PC-3 (cell line): Measurements from ENCODE around the gene RNF187.

GRCh38 chr1:228142089-228142828 lies 2.2 kb downstream of the GUK1 start:
- RAMPAGE, long total RNA: no peak

DNA sequence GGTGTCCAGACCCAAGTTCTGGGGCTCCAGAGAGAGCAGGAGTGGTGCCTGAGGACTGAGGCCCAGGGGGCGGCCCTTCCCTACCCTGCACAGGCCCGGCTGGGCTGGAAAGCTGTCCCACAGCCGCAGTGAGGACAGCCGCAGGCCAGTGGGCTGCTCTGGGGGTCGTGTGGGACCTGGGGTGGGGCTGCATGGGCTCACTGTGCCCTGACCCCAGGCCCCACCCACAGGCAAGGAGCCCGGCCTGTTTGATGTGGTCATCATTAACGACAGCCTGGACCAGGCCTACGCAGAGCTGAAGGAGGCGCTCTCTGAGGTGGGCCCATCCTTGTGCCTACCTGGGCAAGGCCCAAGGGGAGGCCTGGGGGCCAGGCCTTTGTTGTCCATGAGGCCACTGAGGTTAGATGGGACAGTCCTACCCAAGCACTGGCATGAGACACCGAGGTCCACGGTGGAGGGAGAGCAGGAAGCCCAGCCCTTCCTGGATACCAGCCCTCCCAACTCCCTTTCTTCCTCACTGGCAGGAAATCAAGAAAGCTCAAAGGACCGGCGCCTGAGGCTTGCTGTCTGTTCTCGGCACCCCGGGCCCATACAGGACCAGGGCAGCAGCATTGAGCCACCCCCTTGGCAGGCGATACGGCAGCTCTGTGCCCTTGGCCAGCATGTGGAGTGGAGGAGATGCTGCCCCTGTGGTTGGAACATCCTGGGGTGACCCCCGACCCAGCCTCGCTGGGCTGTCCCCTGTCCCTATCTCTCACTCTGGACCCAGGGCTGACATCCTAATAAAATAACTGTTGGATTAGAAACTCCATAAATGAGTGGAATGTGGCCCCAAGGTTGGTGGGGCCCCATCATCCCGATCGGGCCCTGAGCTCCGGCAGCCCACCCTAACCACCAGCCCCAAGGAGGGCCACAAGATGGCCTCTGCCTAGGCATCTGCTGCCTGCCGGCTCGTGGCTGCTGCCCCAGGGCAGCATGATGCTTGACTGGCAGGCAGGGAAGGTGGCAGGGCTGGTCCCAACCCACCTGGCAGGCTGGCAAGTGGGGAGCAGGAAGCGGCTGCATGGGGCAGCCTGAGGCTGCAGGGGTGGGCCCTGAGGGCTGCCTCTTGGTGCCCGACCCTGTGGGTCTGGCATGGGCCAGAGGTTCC lies 1.2 kb upstream of the GJC2 start:
- RAMPAGE, long total RNA: no peak

- RAMPAGE, long total RNA: no peak
These were observed 2.2 kb downstream of the OBSCN start for GRCh38 chr1:228209641-228210798.

GRCh38 chr1:228275220-228275714 lies 67.4 kb downstream of the OBSCN start:
- RAMPAGE, long total RNA: no peak

DNA sequence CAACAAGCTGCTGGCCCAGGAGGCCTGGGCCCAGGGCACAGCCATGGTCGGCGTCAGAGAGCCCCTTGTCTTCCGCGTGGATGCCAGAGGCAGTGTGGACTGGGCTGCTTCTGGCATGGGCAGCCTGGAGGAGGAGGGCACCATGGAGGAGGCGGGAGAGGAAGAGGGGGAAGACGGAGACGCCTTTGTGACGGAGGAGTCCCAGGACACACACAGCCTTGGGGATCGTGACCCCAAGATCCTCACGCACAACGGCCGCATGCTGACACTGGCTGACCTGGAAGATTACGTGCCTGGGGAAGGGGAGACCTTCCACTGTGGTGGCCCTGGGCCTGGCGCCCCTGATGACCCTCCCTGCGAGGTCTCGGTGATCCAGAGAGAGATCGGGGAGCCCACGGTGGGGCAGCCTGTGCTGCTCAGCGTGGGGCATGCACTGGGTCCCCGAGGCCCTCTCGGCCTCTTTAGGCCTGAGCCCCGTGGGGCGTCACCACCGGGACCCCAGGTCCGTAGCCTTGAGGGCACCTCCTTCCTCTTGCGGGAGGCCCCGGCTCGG lies 46.5 kb downstream of the TRIM11 start:
- RAMPAGE, long total RNA: no peak

GRCh38 chr1:228393791-228394555 lies 12.7 kb downstream of the TRIM11 start:
- RAMPAGE, long total RNA: no peak

DNA sequence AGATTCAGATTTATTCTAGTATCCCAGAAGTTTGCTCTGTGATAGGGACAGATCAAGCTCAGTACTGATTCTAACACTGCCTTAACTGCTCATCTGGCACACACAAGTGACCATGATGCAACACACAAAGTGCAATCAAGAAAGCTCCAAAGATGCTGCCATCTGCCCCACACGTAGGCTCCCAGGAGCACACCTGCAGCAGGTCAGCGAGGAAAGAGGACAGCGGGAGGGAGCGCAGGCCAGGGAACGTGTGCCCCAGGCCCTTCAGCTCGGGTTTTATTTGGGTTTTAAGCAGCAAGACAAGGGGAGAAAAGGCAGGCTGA lies 1.4 kb downstream of the TRIM11 start:
- RAMPAGE, long total RNA: no peak

- RAMPAGE, long total RNA: no peak
These were observed 931 bp upstream of the TRIM17 start for GRCh38 chr1:228417495-228418089.

DNA sequence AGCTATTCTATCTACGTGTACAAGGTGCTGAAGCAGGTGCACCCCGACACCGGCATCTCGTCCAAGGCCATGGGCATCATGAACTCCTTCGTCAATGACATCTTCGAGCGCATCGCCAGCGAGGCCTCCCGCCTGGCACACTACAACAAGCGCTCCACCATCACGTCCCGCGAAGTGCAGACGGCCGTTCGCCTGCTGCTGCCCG lies 237 bp downstream of the H2BC26 start:
- RAMPAGE, long total RNA: no peak

DNA sequence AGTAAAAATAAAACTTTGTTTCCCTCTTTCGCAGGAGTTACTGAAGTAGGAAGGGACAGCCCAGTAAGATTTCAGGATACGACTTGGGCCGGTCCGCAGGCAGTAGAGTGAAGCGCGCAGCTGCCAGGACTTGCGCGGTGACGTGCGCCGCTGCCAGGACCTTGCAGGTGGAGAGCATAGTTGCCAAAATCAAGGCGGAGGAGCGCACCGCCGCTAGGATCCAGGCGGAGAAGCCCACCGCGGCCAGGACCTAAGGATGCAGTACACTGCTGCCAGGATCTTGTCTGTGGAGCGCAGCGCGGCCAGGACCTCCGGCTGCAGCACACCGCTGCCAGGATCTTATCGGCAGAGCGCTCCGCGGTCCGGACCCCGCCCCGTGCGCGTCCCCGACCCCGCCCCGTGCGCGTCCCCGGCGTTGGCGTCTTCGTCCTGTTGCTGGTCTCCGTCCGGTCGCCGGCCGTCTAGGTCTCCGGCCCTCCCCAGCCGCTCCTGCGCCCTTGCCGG lies at the start of gene RNF187:
Gene RNF187, plus strand, starts transcription at position 415 of the 504 bp plus-strand sequence.
- RAMPAGE, long total RNA: no peak

DNA sequence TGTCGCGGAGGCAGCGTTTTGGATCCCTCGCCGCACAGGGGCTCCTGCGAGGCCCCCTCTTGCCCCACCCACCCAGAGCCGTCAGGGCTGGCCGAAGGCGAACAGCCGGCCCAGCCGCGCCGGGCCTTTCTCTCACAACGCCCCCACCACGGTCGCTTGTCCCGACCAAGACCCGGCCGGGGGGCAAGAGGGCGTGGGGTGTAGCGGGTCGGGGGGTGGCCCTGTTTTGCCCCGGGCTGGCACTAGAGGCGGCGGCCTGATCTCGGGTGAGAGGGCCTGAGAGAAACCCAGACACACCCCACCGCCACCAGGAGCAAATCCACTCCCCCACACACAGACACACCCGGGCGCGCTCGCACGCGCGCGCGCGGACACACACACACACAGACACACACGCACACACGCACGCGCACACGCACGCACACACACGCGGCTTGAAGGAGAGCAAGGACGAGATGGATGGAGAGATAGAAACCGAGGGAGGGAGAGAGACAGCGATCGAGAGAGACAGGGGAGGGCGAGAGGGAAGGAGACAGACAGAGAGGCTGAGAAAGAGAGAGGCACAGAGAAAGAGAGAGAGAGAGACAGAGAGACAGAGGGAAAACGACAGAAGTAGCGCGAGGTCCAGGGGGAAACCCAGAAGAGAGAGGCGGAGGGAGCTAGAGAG lies 99.9 kb upstream of the RHOU start:
- RAMPAGE, long total RNA: no peak

DNA sequence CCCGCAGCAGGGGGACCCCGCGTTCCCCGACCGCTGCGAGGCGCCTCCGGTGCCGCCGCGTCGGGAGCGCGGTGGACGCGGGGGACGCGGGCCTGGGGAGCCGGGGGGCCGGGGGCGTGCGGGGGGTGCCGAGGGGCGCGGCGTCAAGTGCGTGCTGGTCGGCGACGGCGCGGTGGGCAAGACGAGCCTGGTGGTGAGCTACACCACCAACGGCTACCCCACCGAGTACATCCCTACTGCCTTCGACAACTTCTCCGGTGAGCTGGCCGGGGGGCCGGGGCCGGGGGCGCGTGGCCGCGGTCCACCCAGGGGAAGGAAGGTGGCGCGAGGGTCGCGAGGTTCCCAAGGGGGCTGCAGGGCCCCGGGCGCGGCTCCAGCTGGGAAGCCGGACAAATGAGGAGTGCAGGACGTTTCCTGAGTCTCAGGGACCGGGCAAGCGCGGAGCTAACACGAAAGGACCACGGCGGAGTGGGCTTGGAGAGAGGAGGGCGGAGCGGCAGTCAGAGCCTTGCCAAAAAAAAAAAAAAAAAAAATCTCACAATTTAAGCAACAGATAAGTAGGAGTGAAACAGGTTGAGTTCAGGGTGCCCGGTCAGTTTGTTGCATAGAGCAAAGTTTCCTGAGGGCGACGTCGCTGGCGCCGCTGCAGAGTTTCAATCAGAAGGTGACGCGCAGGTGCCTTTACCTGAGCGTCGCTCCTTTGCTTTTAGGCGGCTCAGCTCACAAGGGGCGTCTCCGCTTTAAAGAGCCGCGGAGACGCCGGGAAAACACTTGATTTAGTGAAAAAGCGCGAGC lies 666 bp downstream of the RHOU start:
- RAMPAGE, long total RNA: no peak

- RAMPAGE, long total RNA: no peak
These were observed 74.2 kb downstream of the RHOU start for GRCh38 chr1:228809369-228810054.

- RAMPAGE, long total RNA: no peak
These were observed 74.9 kb downstream of the RHOU start for GRCh38 chr1:228810055-228810774.

DNA sequence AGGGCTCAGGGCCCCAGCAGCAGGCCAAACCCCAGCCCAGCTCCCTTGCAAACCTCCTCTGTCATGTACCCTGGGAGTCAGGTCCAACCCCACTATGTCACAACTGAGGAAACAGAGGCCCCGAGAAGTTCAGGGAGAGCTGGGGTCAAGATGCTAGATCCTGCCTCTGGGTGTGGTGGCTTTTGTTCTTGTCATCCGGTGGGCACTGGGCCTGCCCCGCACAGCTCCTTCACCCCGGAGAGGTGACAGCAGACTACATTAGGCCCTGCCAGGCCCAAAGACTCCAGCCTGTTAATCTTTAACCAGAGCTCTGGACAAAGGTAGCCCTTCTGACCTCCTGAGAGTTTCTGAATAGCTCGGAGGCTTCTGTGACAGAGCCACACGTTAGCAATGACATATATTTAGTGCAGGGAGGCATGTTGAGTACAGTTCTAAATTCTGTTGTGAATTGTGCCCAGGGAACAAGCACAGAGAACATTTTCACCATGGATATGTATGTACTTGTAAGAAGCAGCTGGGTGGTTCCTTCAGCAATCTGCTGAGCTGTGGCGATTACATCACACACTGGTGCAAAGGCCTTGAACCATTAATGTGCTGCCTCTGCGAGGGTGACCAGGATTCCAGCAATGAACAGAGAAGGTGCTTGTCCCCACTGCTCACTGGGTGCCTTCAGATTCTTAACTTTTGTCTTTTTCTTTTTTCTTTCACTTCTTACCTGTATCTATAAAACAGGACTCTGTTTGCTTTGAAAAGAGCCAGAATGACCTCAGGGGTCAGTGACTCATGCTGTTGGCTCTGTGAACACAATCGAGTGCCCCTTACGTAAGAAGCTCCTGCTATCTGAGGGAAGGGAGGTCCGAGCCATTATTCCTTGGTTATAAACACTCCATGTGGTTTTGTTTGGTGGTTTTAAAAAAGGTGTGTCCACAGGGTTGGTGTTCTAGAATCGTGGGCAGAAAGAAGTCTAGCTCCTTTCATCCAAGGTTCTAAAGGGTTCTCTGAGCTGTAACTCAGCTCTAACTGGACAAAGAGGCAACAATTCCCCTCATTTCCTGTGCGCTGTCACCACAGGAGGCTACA lies 102.9 kb downstream of the RHOU start:
- RAMPAGE, long total RNA: no peak

- RAMPAGE, long total RNA: no peak
These were observed 176.1 kb downstream of the RHOU start for GRCh38 chr1:228911190-228911899.

DNA sequence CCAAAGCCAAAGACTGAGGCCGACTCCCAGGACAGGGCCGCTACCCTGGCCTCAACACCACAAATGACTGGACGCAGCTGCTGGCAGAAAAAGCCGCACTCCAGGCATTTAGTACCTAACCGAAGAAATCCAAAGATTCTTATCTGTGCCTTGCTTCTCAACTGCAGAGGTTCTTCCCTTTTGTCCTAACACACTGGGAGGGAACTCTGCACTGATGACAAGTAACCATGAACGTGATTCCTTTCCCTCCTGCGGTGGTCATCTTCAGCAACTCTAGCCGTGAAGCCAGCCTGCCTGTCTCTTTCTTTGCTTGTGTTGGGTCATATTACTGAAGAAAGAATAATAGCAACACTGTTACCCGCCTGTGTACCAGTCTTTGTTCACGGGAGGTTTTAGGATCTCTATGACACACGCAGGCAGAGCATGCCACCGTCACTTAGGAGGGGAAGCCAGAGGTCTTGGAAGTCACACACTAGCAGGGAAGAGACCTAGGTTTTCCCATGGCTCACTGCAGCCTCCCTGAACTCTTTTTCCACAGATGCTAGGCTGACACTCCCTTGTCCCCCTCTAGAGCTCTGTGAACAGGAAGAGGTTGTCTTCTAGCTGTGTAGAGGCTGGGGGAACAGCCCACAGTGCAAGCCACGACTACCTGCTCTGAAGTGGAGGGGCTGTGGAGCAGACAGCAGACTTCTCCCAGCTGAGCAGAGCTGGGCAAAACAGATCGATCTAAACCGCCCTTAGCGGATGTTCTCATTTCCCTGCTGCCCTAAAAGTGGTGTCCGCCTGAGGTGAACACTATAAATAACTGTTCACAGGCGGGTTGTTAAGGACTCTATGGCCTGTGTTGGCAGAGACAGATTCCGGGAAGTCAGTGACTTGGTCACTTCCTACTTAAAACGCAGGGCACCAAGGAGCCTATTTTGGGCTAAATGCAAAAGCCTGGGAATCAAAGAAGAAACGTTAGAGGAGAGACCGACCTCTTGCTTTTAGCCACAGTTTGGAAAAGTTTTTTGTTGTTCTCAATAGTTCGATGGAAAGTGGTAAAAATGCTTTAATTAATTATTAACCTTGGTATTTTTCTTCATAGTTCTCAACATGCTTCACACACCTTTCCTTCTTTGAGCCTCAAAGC lies 203.1 kb downstream of the RHOU start:
- RAMPAGE, long total RNA: no peak

GRCh38 chr1:228989977-228990868 lies 254.9 kb downstream of the RHOU start:
- RAMPAGE, long total RNA: no peak

DNA sequence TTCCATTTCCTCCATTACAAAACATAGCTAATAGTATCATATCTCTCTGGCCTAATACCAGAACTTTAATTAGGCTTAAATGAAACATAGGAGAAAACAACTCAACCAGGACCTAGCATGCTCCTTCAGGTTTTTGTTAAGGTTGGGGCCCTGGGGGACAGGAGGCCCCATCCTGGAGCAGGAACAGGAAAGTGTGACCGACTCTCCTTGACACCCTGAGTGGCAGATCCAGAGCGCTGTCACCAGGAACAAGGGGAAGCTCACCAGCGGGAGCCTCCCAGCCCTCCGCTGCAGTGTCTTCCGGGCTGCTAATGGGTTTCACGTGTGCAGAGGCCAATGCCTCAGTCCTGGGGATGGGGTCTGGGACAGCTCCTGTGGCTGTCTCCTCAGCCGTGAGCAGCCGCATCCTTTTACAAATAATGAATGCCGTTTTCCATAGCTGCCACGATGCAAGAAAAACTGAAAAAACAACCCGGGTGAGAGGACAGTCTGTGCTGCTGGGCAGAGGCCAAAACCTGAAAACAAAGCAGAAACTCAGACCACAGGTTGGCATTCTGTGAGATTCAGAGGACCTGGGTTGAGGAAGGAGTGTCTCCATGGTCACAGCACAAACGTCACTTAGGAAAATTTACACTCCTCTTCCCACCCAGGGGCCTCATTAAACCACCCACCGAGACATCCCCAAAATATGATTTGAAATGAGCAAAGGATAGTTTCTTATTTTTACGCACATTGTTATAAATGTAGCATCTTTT lies 212.2 kb upstream of the RAB4A start:
- RAMPAGE, long total RNA: no peak

DNA sequence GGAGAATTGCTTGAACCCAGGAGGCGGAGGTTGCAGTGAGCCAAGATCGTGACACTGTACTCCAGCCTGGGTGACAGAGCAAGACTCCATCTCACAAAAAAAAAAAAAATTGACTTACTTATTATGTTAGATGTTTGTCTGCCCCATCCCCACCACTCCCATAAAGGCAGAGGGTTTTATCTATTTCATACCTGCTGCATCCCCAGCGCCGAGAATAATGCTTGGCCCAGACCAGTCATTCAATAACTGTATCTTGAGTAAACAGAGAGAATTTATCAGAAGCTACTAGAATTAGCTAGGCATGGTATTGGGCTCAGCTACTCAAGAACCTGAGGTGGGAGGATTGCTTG lies 179.6 kb upstream of the RAB4A start:
- RAMPAGE, long total RNA: no peak